BJ (cell line): ENCODE data around the genes CHCHD10, SMARCB1 and DDTL.

DNA sequence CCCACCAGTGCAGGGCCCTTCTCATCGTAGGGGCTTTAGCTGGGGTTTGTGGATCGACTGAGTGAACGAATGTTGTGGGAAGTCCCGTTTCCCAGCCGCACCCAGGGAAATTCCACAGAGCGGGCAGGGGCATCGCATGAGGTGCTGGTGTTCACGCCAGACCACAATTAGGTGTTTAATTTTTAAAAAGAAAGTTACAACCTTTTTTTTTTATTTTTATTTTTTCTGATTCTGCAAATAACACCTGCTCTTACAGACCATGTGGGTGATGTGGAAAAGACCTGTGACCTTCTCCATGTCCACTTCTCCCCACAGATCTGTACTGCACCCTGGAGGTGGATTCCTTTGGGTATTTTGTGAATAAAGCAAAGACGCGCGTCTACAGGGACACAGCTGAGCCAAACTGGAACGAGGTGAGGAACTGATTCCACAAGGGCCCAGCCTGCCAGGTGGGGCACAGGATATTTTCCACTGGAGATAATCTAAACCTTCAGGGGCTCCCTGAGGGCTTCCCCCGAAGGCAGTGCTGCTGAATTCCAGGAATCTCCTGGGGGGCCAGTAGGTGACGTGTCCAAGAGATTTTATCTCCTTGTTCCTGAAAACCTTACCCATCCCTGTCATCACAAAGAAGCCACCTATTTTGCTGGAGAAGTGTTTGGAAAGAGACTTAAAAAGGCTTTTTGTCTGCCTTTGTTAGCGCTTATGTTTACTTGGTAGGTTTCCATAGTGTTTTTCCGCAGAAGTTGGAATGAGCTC is 112.1 kb downstream of the BCR start:
- CAGE, long polyA plus RNA: no peak
- RRBS: no CpG with 5 or more reads among the region's 16 CpGs

DNA sequence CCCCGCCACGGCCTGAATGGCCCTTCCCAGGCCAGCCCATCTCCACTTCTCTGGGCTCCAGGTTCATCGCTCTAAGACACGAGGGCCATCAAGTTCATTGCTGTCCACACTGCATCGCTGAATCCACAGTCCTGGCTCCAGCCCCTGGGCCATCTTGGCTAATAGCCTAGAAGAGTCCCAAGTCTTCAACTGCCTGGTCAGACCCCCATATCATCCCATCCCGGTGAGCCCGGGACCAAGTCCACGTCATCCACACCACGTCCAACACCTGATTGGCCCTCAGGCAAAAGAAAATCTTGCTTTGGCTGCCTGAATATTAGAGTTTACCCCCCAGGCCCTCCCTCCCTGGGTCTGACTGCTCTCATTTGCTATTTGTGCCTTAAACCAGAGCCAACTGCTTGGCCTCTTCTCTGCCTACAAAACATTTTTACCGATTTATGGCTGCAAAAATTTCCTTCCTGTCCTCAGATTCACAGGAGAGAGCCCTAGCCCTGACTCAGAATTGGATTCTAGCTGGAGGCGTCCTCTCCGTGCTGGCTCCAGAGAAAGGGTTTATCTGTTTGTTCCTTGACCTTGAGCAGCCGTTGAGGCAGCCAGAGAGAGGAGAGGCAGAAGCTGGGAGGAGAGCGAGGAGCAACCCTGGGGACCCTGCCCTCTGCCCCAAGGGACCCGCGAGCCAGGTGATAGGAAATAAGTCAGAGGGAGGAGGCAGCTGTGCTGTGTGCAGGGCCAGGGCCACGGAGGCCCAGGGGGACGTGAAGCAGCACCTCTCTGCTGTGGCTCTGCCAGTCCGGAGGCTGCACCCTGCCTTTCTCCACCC is 75.8 kb downstream of the IGLL1 start:
- CAGE, long polyA plus RNA: no peak
- RRBS: no CpG with 5 or more reads among the region's 19 CpGs

GRCh38 chr22:23535882-23536982 is 43.9 kb downstream of the IGLL1 start:
- CAGE, long polyA plus RNA: no peak
- RRBS: no CpG with 5 or more reads among the region's 14 CpGs

GRCh38 chr22:23537311-23537783 is 42.7 kb downstream of the IGLL1 start:
- CAGE, long polyA plus RNA: no peak
- RRBS: no CpG with 5 or more reads among the region's 14 CpGs

DNA sequence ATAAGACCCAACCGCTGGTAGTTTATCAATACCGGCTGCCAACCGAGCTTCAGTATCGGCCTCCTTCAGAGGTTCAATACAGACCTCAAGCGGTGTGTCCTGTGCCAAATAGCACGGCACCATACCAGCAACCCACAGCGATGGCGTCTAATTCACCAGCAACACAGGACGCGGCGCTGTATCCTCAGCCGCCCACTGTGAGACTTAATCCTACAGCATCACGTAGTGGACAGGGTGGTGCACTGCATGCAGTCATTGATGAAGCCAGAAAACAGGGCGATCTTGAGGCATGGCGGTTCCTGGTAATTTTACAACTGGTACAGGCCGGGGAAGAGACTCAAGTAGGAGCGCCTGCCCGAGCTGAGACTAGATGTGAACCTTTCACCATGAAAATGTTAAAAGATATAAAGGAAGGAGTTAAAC is 40.5 kb downstream of the IGLL1 start:
- CAGE, long polyA plus RNA: no peak
- RRBS: no CpG with 5 or more reads among the region's 18 CpGs

DNA sequence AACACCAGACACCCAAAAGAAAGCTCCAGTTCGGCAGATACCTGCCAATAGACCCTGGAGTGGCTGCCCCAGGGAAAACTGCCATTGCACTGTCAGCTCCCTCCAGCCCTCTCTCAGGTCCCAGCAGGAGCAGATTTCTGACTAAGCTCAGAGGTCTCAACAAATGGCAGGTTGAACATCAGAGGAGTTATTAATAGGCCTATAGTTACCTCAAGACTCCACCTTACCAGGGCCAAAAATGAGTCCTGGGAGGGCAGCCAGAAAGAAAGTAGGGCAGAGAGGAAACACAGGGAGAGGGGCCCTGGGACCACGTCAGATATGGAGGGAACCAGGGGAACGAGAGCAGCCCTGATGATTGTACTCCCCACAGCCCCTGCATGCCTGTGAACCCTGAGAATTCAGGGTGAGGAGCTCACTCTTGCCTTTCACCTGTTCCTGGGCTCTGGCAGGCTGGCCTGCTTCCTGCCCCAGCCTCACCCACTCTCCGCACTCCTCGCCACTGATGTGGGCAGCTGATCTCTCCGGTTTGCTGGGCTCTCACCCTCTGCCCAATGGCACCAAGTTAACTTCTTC is 4.3 kb upstream of the RGL4 start:
- CAGE, long polyA plus RNA: no peak
- RRBS: no CpG with 5 or more reads among the region's 6 CpGs

- CAGE, long polyA plus RNA: no peak
- RRBS: no CpG with 5 or more reads among the region's 6 CpGs
Observed at GRCh38 chr22:23694215-23694692, 3.4 kb downstream of the RGL4 start.

DNA sequence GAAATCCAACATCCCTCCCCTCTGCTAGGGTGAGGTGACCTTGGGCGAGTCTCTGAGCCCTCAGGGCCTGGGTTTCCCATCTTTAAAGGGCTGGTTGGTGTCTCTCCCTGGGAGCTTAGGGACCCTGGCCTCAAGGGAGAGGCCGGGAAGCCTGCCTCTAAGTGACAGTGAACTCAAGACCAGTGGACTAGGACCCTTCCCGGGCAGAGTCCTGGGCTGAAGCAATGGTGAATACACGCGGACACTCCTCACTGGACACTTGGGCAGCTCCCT is 786 bp downstream of the CHCHD10 start:
- CAGE, long polyA plus RNA: no peak
- RRBS: no CpG with 5 or more reads among the region's 5 CpGs

- CAGE, long polyA plus RNA: no peak
- RRBS: 4% methylated on average over 29 of the region's 73 CpGs
Observed at GRCh38 chr22:23767323-23768279, at the start of gene CHCHD10. CHCHD10 (minus strand) TSS chr22:23767972.

GRCh38 chr22:23786605-23787603 is at the start of gene SMARCB1:
SMARCB1 (plus strand) TSS chr22:23786966.
- CAGE, long polyA plus RNA: start-site peak on the plus strand at chr22:23786956-23787025, 97 and 84 reads in 2 replicates
- RRBS: 1% methylated on average over 16 of the region's 100 CpGs

- CAGE, long polyA plus RNA: no peak
- RRBS: no CpG with 5 or more reads among the region's 5 CpGs
Observed at GRCh38 chr22:23787604-23787981, 827 bp downstream of the SMARCB1 start.

DNA sequence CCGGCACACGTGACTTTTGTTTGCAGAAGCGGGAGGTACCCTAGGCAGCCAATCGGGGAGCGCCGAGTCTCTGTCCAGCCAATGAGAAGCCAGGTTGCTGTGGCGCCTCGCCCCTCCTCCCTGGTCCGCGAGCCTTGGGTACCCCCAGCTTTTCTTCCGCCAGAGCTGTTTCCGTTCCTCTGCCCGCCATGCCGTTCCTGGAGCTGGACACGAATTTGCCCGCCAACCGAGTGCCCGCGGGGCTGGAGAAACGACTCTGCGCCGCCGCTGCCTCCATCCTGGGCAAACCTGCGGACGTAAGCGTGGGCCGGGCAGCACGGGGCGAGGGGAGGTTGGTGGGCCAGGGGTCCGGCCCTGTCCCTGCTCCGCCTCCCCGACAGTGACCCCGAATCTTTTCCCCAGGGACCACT is at the start of gene DDTL:
Gene DDTL (plus strand): TSS at position 162 of the 410 bp plus-strand sequence.
- CAGE, long polyA plus RNA: no peak
- RRBS: no CpG with 5 or more reads among the region's 33 CpGs

DNA sequence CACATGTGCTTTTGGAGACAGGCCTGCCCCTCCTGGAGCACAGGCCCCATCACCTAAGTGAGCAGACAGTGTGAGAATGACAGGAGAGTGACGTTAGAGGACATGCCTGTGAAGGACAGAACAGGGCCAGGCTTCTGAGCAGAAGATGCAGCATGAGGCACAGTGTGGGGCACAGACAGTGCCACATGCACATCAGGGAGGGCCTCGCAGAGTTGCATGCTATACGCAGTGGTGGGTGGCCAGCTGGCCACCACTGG is 36.5 kb upstream of the SUSD2 start:
- CAGE, long polyA plus RNA: no peak
- RRBS: no CpG with 5 or more reads among the region's 3 CpGs

DNA sequence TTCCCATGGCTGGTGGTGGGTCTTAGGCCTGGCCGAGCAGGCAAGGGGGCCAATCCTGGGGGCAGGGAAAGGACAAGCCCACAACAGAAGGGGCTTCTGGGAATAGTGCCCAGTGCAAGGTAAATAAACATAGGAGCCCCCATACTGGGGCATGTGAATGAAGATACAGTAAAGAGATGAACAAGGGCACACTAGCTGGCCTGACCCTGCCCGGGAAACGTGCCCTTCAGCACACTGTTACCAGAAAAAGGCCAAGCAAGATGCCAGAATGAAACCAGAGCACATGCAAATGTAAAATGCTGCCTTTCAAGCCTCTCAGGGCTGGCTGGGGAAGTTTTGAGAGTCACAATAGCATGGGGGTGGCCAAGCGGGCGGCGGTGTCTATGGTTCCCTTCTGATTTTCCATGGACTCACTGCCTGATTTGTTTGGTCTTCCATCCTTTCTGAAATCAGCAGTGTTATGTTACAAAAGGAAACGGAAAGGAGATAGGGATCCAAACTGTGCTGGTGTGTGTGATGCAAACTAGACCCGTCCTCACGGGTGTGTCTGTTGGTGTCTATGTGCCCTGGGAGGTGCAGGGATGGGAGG is 18.9 kb upstream of the SUSD2 start:
- CAGE, long polyA plus RNA: no peak
- RRBS: no CpG with 5 or more reads among the region's 9 CpGs

- CAGE, long polyA plus RNA: no peak
- RRBS: 66% methylated on average over 3 of the region's 20 CpGs
Observed at GRCh38 chr22:24189031-24189752, 7.9 kb downstream of the SUSD2 start.

GRCh38 chr22:24246136-24246781 is 1.4 kb upstream of the GGT5 start:
- CAGE, long polyA plus RNA: no peak
- RRBS: no CpG with 5 or more reads among the region's 16 CpGs

DNA sequence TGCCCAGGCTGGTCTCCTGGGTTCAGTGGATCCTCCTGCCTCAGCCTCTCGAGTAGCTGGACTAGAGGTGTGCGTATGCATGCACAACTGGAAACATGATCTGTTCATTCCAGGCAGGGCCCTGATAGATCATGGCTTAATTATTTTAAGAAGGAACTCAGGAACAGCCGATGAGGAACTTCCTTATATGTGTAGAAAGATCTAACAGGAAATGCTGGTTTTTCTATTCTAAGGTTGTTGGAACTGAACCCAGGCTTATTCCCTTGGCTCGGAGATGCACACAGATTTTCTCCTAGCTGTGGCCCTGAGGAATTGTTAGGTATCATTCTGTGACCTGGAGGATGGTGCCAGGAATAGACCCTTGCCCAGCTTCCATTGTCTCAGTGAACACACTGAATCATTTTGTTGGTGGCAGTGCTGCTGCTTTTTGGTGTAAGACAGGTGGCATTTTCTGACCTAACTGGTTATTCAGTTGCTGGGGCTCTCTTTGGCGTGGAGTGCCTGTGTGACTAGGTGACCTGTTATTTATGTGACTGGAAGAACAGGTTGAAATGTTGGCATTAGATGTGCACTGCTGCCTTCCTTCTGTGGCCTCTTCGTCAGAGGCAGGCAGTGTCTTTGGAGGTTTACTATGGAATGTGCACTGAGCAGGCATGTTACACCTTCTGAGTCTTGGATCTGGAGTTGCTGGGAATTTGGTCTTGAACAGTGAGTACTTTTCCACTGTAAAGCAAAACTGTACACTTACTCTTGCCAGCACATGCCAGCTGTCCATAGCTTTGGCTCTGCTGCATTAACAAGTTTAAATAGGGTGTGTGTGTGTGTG is 32.6 kb downstream of the SPECC1L start:
- CAGE, long polyA plus RNA: no peak
- RRBS: no CpG with 5 or more reads among the region's 6 CpGs

- CAGE, long polyA plus RNA: no peak
- RRBS: no CpG with 5 or more reads among the region's 8 CpGs
Observed at GRCh38 chr22:24420594-24420958, 6.8 kb upstream of the ADORA2A start.

DNA sequence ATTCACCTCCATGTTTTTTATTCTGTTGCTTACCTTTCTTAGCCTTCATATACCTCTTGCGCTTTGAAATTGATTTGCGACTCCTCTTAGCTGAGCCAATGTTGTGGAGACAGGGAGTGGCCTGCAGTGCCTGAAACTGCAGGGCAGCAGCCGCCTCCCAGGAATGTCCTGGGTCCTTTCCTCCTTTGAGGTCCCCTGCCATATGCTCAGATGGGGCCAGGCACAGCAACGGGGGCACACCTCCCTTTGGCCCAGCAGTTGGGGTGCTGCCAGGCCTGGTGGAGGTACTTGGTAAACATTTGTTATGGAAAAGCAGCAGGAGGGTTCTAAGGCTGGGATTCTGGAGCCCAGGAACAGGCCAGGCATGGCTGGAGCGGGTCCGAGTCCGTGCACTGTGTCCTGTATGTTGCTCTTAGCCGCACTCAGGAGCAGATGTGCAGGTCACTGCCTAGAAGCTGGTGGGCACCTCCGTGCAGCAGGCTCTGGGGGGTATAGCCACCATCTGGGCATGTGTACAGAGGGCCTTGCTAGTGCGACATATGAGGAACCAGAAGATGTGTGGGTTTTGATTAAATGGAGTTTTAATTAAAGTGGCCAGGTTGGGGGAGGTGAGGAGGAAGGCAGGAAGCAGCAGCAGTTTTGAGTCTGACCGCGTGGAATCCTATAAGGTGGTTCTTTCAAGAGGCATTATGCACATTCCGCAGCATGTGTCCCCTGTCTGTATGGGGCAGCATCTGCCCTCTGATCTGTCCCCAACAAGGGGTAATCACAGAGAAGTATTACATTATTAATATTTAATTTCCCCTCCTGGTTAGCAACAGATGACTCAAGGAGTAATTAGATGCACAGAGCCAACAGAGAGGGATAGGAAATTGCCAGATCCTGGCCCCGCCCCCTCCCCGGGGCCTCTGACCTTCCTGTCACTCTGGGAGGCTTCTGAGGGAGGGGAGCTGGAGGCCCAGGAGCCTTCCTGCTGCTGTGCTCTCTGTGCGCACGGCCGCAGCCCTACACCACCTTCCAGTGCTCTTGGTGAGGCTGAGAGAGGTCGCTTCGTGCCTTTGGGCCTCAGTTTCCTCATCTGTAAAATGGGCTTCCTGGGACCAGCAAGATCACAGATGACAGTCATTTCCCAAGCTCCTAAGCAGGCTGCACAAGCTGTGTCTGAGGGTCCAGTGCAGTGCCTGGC is 1.6 kb downstream of the ADORA2A start:
- CAGE, long polyA plus RNA: no peak
- RRBS: no CpG with 5 or more reads among the region's 20 CpGs

DNA sequence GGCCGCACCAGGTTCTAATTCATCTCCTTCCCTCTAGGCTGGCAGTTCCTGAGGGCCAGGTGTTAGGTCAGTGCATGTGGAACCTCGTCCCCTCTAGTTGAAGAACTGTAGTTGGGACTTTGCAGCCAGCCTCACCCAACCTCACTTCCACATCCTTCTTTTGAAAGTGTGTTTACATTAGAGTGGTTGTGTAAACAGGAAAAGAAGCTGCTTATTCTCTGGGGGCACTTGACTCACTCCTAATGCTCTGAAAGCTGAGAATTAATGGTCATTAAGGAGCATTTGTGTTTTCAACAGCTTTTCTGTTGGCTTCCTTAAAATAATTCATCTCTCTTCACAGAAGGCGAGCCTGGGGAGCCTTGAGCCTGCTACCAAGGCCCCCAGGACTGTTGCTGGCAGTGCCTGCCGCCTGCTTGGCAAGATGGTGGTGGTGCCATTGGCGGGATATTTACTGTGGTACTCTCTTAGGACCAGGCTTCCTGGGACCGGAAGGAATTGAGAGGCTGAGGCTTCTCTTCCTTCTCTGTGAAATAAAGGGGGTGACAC is 11.9 kb downstream of the UPB1 start:
- CAGE, long polyA plus RNA: no peak
- RRBS: no CpG with 5 or more reads among the region's 6 CpGs